ENCODE data around the gene EIF5AL1.

GRCh38 chr10:79159623-79160213, 91.0 kb downstream of the ZMIZ1 start:
- PRO-cap: no peak

GRCh38 chr10:79236752-79237341, 110.4 kb upstream of the PPIF start:
- PRO-cap: no peak

DNA sequence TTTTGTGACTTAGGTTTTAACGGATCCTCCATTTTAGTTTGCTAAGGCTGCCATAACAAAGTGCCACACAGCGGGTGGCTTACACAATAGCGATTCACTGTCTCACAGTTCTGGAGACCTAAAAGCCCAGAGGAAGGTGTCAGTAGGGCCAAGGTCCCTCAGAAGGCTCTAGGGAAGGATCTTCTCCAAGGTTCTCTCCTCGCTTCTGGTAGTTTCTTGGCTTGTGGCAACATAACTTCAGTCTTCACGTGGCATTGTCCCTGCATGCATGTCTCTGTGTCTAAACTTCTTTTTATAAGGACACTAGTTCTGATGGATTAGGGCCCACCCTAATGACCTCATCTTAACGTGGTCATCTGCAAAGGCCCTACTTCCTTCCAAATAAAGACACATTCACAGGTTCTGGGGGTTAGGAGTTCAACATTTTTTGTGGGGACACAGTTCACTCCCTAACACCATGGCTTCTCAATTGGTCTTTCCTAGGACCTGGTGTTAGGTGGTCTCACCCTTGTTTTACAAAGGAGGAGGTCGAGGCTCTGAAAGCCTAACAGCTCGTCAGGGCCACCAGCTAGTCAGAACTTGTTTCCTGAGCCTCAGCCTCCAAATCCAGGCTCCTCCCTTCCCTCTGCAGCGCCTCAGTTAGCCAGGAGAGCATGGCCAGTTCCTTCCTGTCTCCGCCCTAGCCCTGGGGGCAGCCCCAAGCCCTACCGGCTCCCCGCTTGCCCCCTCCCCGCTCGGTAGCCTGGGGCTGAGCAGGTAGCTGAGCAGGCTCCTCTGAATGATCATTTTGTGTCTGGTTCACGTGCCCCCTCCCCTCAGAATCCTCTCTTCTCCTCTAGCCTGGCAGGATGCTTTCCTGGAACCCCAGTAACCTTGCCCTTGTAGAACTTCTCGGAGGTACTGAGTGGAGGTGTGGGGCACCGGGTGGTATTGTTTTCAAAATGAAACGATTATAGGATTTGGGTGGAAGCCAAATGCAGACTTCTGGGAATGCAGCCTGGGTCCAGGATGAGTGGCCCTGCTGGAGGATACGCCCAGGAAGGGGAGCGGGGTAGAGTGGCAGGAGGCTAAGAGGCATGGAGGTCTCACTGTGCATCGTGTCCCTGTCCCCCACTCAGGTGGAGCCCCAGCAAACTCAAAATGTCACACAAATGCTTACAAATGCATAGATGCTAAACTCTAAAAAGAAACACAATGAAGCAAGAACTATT, 109.5 kb upstream of the PPIF start:
- PRO-cap: no peak

- PRO-cap: no peak
Measured at GRCh38 chr10:79241658-79242112, 105.6 kb upstream of the PPIF start.

- PRO-cap: bidirectional peak, plus-strand start at chr10:79266769, minus-strand start at chr10:79266683
Measured at GRCh38 chr10:79266443-79267474, 80.5 kb upstream of the PPIF start.

DNA sequence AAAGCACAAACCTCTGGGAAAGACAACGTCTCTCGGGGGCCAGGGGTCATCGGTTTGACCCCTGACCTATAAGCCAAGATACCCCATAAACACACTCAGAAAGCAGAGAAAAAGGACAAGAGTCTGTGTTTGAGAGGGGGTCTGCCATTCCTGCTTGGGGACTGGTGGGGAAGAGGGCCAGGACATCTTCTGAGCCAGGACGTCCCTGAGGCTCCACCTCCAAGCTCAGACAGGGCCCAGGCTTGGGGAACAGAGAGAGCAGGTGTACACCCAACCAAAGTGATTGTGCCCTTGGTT, 34.0 kb upstream of the PPIF start:
- PRO-cap: no peak

DNA sequence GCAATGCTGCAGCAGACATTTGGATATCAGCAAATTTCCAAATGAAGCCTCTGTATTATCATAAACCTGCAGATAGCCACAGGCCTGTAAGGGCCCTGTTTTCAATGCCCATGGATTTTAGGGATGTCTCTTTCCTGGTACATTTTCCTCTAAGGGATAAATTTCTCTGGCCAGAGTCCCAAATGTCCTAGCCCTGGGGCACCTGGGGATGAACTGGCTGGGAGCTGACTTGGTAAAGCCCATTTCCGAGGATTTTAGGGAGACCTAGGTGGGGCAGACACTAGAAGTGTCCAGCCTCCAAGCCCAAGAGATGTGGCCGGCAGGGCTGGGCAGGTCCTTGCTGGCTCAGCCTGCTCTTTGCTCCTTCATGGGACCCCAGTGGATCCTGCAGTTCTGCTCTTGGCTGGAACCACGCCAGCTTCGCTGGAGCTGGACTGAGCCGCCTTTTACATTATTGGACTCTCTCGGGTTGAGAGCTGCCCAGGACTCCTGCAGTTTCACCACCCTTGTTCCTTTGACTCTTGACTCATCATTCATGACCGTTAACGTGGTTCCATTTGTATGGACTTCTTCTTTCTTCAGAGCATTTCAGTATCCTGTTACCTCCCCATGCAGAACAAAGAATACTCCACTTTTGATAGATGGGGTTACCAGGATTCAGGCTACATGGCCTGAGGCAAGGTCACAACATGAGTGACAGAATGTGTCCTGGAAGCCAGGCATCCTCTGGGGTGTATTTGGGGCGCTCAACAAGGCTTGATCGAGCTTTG, 5.7 kb downstream of the PPIF start:
- PRO-cap: no peak

GRCh38 chr10:79409554-79410332, 35.7 kb downstream of the ZCCHC24 start:
- PRO-cap: no peak

GRCh38 chr10:79467651-79468275, 22.3 kb upstream of the ZCCHC24 start:
- PRO-cap: no peak

GRCh38 chr10:79512290-79512811, at the start of gene EIF5AL1:
Gene EIF5AL1 (plus strand): TSS chr10:79512533.
- PRO-cap: no peak

GRCh38 chr10:80078116-80078531, 341 bp upstream of the TMEM254 start:
- PRO-cap: no peak

- PRO-cap: no peak
Measured at GRCh38 chr10:80155297-80156449, 23.1 kb downstream of the PLAC9 start.

DNA sequence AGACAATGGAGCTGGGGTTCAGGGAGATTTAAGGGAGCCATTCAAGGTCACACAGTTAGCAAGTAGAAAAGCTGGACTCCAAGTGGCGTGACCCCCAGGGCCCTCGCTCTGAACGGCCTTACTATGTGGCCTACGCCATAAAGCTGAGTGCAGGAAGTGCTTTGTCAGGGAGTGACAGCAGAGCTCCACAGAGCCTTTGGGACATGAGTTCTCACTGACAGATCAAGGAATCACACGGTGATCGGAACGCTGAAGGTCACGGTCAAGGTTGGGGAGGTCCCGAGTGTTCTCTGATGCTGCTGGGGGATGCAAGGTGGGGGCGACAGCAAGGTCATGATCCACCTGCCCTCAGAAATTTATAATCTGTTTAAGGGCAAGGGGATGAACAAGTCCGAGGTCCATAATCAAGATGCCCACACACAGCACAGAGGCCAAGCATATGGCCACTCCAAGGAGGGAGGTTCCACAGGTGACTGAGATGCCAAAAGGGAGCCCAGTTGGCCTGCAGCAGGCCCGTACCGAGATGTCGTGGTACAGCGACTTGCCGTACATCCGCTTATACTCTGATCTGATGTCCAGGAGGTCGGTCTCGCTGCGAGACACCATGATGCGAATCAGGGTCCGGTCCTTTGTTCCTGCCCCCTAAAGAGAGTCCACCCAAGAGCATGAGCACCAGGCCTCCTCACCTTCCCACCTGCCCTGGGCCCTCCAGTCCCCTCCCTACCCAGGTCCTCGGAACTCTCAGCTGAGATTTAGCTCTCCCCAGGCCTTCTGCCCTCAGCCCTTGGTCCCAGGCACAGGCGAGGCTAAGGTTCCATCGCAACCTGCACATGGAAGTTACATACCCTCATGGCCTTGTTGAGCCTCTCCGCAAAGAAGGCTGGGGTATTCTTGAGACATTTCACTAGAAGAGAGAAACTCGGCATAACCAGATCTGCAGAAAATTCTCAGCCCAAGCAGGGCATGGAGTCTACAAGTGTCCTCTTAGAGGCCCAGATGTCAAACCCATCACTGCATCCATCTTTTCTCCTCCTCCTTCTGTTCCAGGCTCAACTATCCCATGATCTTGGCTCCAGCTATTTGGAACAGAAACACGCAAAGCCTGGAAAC, 24.9 kb downstream of the PLAC9 start:
- PRO-cap: no peak

GRCh38 chr10:80253851-80254279, 35.6 kb downstream of the MAT1A start:
- PRO-cap: no peak

- PRO-cap: no peak
Measured at GRCh38 chr10:80284977-80285683, 4.3 kb downstream of the MAT1A start.

- PRO-cap: no peak
Measured at GRCh38 chr10:80290298-80290826, 904 bp upstream of the MAT1A start.

DNA sequence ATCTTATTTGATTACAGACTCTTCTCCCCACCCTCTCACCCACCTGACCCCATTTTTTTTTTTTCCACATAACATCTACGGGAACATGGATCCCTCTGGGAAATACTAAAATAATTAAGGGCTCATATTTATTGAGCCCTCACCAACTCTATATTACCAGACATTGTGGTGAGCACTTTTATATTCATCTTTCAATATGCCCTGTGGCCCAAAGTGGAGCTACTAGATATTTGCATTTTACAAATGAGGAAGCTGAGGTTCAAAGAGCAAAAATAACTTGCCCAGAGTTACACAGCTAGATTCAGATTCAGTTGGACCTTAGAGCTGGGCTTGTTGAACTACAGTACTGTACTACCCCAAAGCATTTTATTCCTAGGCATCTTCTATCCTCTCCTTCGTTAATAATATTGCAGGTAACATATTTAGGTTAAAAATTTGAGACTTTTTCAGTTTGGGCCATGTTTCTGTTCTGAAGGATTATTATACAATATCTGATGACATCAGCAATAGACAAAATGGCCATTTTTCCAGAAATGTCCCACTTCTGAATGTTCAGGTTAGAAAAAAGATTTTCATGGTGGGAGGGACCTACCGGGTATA, 13.3 kb downstream of the PRXL2A start:
- PRO-cap: no peak

- PRO-cap: no peak
Measured at GRCh38 chr10:80453210-80453544, 933 bp upstream of the TSPAN14 start.

DNA sequence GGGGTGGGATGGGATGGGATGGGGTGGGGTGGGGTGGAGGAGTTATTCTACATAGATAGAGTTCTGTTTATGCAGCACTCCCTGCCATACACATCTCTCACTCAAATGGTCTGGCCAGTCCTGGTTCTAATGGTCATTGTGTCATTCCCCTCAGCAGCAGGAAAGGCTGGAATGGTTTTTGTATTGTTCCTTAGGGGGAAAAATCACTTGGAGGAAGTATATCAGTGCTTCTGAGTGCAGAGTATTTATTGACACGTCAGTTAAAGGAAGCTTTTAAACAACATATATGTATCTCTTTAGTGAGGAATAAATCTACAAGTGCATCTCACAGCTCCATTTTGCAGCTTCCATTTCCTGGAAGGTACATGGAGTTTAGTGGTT, 8.2 kb downstream of the TSPAN14 start:
- PRO-cap: no peak

DNA sequence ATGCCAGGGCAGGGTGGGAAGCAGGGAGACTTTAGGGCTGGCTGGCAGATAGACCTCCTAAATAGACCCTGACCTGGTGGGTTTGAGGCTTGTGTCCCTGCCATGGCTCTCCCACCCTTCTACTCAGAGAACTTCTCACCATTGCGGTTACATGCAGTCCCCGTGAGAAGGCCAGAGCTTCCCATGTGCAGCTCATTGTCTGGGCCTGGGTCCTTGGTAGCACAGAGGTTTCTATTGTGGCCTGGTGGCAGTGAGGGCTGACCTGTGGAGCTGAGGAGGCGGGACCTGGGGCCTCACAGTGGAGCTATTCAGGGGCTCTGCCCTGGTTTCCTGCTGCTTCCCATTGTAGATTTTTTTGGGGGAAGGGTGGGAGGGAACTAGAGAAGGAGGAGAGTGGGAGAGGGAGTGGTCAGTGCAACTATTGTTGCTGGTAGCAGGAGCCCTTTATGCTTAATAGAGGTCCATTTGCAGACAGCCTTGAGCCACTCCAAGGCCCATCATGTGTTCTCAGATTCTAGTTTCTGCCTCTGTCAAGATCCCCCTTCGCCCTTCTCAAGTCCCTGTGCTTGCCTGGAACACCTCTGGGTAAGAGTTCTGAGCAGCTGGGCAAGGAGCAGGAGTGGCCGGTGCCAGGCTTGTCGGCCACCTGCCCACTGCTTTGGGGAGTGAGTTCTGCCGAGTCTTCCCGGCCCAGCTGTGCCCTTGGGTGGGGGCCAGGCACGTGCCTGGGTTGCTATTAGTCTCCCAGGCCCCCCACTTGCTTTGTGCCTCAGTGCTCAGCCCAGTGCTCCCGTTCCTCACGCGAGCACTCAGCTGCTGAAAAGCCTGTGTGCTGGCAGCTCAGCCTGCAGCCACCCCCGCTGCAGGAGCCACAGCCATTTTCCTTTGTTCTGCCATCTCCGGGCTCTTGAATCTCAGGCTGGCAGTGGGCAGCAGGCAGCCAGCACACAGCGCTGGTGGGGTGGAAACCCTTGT, 10.7 kb downstream of the TSPAN14 start:
- PRO-cap: no peak

Data from gallbladder (tissue), 1 donor.